Measurements from ENCODE around the genes SEPTIN5 and ARVCF.

GRCh38 chr22:19197484-19198491 is 19.3 kb upstream of the SLC25A1 start:
- RRBS = no CpG with 5 or more reads among the region's 11 CpGs

- RRBS = no CpG with 5 or more reads among the region's 3 CpGs
These were observed 7.5 kb downstream of the HIRA start for GRCh38 chr22:19424002-19424546.

DNA sequence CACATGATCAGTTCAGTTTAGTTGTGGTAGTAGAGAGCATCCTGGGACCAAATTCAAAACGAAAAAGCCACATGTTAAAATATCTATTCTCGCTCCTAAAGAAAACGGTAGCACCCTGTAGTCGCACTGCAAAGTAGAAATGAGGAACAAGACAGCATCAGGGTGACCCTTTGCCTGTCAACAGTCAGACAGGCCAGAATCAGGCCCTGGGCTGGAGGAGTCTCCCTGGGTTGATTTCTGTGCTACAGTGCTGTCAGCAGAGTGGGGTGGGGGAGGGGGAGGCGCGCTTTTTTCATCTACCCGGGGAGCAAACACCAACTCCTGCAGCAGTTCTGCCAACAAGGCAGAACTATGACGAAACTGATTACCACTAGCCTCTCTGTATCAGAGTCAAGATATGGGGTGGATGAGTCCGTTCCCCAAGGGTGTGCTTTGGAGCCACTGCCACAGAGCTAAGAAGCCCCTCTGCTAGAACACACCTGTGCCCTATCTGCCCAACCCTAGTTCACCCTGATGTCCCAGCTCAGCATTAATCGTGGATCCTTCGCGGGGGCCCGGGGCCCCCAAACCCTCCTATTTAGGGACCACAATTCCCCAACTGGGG is 1.1 kb downstream of the HIRA start:
- RRBS = no CpG with 5 or more reads among the region's 13 CpGs

DNA sequence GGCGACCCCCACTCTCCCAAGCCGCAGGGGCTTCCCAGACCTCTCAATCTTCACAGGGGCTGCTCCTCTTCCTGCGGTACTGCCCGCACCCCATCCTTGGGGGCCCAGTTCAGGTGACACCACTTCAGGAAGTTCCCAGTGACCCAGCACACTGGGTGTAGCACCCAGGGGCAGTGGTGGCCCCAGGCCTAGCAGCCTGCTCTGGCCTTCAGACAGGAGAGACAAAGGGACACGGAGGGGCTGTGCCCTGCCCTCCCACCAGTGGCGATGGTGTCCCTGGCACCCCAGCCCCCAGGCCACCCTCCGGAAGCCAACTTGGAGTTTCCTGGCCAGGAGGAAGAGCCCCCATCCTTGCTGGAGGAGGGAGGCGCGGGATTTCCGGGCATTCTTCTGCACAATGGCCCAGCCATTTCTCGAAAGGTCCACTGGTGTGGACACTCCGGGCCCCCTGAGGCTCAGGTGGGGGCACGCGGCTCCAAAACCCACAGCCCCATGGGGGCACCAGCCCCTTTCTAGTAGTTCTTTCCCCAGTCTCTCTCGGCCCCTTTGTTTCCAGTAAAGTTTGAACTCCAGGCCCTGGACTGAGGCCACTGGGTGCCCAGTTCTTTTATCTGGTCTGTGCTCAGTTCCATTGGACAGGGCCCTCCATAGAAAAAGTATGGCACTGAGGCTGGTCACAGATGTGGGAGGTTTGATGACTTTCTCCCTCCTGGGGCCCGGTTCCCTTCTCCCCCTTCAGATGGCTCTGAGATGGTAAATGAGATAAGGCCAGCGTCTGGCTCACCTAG is 1.1 kb upstream of the CLDN5 start:
- RRBS = 94% methylated on average over 6 of the region's 17 CpGs

- RRBS = 1% methylated on average over 85 of the region's 136 CpGs
These were observed at the start of gene SEPTIN5 for GRCh38 chr22:19713863-19714996. Gene SEPTIN5, plus strand, starts transcription at chr22:19714503.

- RRBS = no CpG with 5 or more reads among the region's 12 CpGs
These were observed 31.9 kb downstream of the GNB1L start for GRCh38 chr22:19822661-19823209.

GRCh38 chr22:19855722-19856468 is 1.2 kb upstream of the GNB1L start:
- RRBS = no CpG with 5 or more reads among the region's 18 CpGs

DNA sequence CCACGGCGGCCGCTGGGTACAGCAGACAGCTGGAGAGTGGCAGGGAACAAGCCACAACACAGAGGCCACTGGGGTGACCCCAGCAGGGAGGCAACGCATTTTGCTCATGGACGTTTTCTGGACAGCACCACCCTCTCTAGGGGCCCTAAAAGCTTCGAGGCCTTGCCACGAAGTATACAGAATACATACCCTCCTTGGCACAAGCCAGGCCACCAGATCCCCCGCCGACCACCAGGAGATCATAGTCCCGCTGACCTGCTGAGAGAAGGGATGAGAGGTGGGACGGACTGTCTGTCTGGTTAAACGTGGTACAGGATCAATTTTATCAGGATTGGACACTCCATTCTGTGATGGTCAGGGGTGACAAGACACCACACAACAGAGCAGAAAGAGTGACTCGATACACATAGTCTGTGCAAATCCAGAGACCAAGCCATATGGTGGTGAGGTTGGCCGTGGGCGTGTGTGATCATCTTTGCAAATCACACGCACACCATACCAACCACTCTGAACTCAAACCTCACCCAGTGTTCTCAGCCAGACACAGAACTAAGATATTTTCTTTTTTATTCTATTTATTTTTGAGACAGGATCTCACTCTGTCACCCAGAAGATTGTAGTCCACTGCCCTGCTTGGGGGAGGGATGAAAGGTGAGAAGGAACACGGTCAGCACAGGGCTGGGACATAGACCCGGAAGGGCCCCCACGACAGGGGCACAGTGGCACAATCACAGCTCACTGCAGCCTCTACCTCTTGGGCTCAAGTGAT is 10.5 kb upstream of the COMT start:
- RRBS = no CpG with 5 or more reads among the region's 19 CpGs

DNA sequence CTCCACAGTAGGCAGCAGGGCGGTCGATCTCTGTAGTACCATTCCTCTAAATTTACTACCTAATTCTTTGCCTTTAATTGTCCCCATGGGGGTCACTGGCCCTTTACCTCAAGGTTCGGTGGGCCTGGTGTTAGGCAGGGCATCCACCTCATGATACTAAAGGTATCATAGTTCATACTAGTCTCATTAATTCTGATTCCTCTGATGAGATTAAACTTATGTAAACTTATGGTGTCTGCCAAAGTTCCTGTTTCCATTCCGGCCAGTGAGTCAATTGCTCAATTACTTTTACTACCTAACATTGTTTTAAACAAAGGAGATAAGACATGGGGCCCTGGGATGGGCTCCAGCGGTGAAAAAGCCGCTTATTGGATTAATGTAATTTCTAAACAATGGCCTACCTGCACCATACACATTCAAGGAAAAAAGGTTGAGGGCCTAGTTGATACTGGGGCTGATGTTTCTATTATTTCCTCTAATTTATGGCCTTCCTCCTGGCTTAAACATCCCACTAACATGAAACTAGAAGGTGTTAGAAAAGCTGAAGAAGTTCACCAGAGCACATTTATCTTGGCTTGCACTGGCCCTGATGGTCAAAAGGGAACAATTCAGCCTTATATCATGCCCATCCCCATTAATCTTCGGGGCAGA is 3.4 kb upstream of the COMT start:
- RRBS = no CpG with 5 or more reads among the region's 7 CpGs

GRCh38 chr22:19963002-19963876 is 21.6 kb upstream of the TXNRD2 start:
- RRBS = no CpG with 5 or more reads among the region's 32 CpGs

DNA sequence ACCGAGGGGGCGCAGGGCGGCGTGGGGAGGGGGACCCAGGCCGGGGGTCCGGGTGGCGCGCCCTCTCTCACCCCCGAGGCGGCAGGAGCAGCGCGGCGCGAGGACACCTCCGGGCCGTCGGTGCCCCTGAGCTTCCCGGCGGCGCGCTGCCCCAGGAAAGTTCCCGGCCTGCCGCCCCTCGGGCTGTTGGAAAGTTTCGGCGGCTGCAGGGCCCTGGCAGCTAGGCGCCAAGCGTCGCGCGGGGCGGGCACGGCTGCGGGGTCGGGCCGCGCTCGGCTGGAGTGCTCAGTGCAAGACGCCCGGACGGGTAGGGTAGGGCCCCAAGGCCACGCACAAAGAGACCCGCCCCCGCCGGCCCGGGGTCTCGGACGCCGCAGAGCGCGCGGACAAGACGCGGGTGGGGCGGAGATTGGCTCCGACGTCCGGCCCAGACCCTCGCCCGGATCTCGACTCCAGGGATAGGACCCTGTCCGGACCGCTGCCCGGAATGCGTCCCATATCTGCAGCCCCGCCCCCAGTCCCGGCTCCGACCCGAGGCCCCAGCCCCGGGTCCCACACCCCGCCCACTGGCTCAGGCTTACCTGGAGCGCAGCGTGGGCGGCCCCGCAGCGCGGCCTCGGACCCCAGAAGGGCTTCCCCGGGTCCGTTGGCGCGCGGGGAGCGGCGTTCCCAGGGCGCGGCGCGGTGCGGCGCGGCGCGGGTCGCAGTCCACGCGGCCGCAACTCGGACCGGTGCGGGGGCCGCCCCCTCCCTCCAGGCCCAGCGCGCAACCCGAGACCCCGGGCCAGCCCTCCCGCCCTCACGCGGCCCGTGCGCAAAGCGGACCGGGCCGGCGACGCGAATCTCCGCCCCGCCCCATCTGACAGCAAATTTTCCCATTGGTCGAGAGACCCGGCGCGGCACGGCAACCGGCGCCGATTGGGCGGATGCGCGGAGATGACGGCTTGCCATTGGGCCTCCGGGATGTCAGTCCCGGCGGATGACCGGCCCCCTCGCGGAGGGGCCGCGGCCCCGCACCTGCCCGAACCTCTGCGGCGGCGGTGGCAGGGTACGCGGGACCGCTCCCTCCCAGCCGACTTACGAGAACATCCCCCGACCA is at the start of gene ARVCF:
ARVCF (minus strand) TSS at position 816 of the 1,099 bp plus-strand sequence.
- RRBS = 2% methylated on average over 86 of the region's 150 CpGs

GRCh38 chr22:20017107-20017404 is 433 bp upstream of the ARVCF start:
- RRBS = no CpG with 5 or more reads among the region's 21 CpGs

- RRBS = no CpG with 5 or more reads among the region's 7 CpGs
These were observed 12.0 kb downstream of the TANGO2 start for GRCh38 chr22:20033060-20033245.

DNA sequence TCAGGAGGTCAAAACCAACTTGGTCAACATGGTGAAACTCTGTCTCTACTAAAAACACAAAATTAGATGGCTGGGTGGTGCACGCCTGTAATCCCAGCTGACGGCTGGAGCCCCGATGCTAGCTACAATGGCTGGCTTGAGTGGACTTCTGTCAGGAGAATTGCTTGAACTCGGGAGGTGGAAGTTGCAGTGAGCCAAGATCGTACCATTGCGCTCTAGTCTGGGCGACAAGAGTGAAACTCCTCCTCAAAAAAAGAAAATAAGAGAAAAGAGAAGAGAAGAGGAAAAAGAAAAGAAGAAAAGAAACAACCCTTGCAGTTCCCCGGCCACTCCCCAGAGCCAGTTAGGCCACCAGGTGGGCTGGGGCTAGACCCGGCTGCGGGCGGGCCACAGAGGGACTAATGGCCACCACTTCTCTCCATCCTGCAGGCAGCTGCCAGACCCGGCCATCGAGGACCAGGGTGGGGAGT is 17.1 kb upstream of the DGCR8 start:
- RRBS = 89% methylated on average over 5 of the region's 13 CpGs

GRCh38 chr22:20143126-20143819 is 7.6 kb downstream of the CCDC188 start:
- RRBS = no CpG with 5 or more reads among the region's 56 CpGs

DNA sequence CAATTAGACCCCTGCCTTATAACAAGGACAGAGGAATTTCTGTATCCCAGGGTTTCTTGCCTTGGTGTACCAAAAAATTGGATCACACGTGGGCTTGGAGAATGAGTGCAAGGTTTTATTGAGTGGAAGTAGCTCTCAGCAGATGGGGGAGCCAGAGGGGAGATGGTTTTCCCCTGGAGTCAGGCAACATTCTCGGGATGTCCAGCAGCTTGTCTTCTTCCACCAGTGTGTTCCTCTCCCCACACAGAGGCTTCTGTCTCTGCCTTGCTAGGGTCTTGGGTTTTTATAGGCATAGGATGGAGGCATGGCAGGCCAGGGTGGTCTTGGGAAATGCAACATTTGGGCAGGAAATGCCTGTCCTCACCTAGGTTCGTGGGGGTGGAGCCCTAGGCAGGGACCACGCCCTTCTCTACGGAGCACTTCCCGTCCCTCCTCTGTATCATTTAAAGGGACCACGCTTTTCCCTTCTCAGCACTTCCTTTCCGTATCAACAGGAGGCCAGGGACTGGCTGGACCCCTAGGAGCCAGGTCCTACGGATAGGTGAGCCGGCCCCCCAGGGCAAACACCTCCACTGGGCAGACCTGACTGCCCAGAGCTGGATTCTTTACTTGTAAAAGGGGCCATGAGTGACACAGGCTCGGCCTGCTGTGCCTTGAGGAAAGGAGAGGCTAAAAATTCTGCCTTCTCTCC is 55.2 kb upstream of the CCDC188 start:
- RRBS = no CpG with 5 or more reads among the region's 11 CpGs

DNA sequence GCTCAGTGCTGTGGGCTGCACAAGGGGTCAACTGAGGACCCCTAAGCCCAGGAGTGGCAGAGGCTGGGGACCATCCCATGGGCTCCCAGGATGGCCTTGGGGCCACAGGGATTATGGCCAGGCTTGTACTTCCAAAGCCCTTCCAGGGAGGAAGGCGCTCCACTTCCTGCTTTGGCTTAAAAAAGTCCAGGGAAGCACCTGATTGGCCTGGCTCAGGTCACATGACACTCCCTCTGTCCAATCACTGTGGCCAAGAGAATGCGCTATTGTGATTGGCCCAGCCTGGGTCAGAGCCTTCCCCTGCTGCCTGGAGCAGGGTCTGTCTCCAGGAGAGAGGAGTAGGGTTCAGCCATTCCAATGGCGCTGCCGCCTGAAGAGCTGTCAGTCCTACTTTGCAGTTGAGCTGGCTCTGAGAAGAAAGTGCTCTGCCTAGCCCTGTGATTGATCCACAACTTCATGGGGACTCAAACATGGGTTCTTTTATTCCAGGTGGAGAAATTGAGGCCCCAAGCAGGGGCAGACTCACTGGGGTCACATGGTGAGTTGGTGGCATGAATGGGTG is 48.3 kb downstream of the RTN4R start:
- RRBS = no CpG with 5 or more reads among the region's 4 CpGs

- RRBS = no CpG with 5 or more reads among the region's 12 CpGs
These were observed 25.2 kb downstream of the MED15 start for GRCh38 chr22:20532438-20533200.

GRCh38 chr22:20606459-20606910 is 99.1 kb downstream of the MED15 start:
- RRBS = no CpG with 5 or more reads among the region's 12 CpGs

DNA sequence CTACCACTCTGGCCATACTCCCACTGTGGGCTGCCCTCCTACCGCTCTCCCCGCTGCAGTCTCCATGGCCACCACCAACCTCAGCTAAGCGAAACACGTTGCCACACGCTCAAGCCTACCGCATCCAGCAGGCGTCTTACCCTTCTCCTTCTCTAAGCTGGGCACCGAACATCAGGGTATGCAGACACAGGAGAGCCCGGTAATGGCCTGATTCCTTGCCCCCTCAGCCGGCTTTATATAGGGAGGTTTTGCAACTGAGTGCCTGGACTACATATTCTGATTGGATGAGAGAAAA is 117.2 kb upstream of the SERPIND1 start:
- RRBS = no CpG with 5 or more reads among the region's 10 CpGs

Data from AG09319 (cell line).